Osteoblast (primary cell): Measurements from ENCODE around the genes ABCD4 and NPC2.

DNA sequence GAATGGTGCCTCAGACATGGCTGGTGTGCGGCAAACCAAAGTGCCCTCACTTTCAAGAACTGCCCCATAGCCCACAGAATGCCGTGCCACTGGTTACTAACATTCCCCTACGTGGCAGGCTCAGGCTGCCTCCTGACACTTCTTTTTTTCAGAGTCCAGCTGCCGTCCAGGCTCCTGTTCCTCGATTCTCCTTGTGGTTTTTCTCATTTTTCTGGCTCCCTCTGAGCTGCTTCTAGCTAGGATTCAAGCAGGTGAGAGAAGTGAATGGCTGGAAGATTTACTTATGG, 19.3 kb downstream of the ABCD4 start:
- CAGE, long polyA plus RNA, result no peak
- RRBS, result no CpG with 5 or more reads among the region's 5 CpGs

DNA sequence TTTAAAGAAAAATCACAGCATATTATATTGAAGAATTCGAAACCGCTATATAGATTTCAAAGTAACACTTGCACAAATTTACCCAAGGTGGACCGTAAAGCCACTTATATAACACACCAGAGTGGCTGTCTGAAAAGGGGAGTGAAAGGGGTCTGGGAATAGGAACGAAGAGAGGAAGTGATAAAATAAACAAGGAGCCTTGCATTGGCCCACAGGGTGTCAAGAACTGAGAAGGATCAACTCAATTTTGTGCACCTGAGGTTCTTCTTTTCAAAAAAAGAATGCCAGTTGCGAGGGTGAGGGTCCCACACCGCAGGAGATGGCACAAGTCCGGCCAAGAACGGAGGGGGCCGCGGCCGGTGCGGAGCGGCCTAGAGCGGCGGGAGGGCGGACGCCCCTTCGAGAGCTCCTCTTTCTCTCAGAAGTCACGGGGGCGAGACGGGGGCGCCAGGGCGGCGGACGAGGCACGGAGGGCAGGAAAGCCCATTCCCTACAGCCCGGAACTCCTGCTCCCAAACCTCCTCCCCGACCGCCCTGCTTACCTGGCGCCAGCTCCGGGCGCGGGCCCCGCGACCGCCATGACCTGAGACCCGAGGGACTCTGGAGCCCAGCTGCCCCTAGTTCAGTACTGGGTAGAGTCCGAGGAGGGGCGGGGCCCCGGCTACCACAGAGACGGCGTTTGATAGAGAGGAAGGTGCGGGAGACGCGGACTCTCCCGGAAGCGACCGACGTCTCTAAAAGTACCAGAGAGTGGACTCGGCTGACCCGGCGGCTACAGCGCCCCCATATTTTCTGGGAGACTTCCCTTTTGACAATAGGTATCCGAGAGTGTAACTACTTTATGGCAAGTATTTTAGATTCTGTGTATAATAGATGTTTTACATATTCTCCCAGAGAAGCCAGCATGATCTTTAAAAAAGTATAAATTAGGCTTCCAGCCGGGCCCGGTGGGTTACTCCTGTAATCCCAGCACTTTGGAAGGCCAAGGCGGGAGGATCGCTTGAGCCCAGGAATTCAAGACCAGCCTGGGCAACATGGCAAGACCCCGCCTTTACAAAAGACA, at the start of gene ABCD4:
Gene ABCD4 (minus strand): TSS at position 602 of the 1,063 bp plus-strand sequence.
- CAGE, long polyA plus RNA, result no peak
- RRBS, result 2% methylated on average over 19 of the region's 59 CpGs

DNA sequence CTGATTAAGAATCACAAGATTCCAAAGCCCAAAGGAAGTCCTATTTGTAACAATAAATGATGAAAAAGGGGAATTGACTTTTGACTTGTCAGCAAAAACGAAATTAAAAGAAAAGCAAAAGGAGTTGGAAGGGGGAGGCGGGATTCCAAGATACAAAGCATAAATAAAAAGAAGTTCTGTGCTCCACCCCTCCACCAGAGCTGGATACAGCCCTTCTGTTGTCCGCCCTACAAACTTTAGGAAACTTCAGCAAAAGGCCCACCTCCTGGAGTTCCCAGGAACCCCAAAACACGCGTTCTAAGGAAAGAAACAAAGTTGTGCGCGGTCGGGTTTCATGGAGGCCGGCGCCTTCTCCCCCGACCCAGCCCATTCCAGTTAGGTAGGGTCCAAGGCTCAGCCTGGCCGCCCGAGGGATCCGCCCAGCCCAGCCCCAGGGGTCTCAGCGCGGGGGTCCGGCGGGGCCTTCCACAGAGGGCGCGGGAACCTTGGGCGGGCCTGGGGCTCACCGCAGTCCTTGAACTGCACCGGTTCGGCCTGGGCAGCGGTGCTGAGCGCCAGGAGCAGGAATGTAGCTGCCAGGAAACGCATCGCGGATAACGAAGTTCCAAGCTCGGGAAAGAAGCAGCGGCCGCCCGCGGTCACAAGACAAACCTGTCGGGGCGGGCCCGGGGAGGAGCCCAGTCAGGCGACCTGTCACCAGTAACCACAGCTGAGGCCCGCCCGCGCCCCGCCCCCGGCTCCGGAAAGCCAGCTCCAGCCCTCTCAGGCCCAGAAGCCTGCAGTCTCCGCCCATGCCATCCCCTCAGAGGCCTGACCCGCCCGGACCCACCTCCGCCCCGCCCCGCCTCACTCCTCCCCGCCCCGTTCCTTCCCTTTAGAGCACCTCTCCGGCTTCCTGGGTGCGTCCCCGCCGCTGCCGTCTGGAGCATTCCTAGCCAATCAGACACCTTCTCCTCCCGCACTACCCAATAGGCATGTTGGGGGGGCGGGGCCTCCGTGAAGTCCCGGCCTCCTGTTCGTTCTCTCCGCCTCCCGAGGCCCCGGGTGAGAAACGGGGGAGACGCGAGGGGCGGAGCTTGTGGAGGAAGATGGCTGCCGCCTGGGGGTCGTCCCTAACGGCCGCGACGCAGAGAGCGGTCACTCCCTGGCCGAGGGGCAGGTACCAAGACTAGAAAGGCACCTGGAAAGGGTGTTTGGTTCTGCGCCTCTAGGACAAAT, at the start of gene NPC2:
Gene NPC2 (minus strand): TSS at position 619 of the 1,218 bp plus-strand sequence.
- CAGE, long polyA plus RNA, result start-site peak on the minus strand centred at position 646 of the sequence, 111 bp wide, 2,968 and 2,785 reads in 2 replicates; start-site peak on the plus strand centred at position 1,077 of the sequence, 10 bp wide, 76 and 52 reads in 2 replicates
- RRBS, result 1% methylated on average over 35 of the region's 79 CpGs

DNA sequence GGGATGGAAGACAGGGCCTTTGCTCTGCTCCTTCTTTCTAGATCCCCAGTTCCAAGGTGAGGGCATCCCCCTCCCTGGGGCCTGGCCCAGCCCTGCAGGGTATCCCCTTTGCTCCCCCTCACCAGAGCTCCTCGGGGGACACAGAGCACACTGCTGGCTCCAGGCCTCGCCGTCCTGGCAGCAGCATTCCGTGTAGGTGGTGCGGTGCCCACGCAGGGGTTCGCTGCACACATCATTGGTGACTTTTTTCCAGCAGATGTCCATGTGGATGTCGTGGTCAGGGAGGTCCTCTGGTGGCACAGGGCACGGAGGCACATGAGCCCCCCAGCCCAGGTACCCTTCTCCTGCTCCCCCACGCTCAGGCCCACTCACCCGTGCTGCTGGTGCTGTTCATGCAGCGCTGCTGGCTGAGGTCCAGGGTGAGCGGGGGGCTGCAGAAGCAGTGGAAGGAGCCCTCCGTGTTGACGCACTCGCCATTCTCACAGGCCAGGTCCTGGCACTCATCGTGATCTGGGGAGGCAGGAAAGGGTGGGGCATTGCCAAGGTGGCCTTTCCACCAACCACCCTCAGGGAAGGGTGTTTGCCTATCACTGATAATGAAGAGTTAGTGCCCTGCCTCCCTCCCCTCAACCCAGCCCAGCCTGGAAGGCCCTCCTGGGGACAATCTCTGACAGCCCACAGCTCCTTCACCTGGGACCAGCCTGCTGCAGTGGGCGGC, 9.7 kb downstream of the ISCA2 start:
- CAGE, long polyA plus RNA, result no peak
- RRBS, result no CpG with 5 or more reads among the region's 18 CpGs

DNA sequence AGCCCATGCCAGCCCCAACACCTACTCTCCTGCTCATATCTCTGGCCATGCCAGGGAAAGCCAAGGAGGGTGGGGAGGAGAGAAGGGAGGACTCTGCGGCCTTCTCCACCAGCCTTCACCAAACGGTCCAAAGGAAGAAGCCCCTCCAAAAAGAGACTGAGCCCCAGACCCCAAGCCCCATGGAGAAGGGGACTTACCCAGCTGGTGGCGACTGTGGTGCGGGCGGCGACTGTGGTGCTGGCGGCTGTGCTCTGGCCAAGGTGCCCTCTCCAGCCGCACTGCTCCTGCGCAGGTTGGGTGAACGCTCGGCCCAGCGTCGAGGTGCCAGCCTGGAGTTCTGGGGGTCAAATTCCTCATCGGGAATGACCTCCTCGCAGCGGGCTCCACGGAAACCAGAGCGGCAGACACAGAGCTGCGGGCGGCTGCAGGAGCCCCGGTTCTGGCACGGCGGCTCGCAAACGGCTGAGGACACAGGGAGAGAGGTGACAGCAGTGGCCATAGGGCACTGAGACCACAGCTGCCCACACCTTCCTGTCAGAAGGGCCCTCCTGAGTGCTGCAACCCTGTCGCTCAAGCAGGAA, 26.3 kb downstream of the LTBP2 start:
- CAGE, long polyA plus RNA, result no peak
- RRBS, result no CpG with 5 or more reads among the region's 26 CpGs

GRCh38 chr14:74616483-74617355, 4.7 kb upstream of the LTBP2 start:
- CAGE, long polyA plus RNA, result no peak
- RRBS, result no CpG with 5 or more reads among the region's 12 CpGs

- CAGE, long polyA plus RNA, result no peak
- RRBS, result no CpG with 5 or more reads among the region's 1 CpG
These were observed 48.7 kb downstream of the AREL1 start for GRCh38 chr14:74664244-74664443.

- CAGE, long polyA plus RNA, result no peak
These were observed 32.4 kb downstream of the PROX2 start for GRCh38 chr14:74843677-74843896.

GRCh38 chr14:74888593-74889357, 7.1 kb downstream of the DLST start:
- CAGE, long polyA plus RNA, result no peak
- RRBS, result no CpG with 5 or more reads among the region's 7 CpGs

DNA sequence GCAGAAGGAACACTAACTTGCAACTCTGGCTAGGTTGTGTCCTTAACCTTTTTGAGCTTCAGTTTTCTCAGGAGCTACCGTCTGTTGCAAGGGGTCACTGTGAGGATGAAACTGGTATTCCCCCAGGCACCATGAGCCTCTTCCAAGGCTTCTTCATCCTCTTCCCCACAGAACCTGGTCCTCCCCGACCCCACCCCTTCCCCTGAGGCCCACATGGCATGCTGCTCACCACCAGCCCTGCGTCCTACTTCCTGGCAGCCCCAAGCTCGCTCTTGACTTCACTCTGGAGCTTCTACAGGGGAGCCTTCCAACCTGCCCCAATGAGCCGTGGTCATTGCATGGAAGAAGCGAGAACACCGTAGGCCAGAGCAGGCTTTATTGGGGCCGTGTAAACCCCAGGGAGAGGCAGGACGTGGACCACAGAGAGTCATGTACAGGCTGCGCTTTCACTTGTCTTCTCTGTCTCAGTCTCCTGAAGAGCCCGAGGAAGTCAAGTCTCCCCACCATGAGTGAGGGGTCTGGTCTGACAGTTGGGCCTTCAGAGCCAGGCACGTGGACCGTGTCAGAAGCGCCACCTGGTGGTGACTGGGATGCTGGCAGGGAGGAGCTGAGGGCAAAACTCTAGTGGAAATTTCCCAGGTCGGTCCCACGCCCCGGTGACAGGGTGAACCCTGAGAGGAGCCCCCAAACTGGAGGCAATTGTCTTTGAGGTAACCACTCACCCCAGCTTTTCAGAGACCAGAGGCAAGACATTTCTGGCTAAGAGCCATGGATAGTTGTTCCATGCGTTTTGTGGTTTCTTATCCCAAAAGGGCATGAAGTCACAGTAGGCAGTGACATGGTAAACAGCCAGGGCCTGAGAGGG, 17.5 kb downstream of the RPS6KL1 start:
- CAGE, long polyA plus RNA, result no peak
- RRBS, result no CpG with 5 or more reads among the region's 18 CpGs

- CAGE, long polyA plus RNA, result no peak
- RRBS, result no CpG with 5 or more reads among the region's 25 CpGs
These were observed 13.1 kb downstream of the PGF start for GRCh38 chr14:74942097-74942896.

DNA sequence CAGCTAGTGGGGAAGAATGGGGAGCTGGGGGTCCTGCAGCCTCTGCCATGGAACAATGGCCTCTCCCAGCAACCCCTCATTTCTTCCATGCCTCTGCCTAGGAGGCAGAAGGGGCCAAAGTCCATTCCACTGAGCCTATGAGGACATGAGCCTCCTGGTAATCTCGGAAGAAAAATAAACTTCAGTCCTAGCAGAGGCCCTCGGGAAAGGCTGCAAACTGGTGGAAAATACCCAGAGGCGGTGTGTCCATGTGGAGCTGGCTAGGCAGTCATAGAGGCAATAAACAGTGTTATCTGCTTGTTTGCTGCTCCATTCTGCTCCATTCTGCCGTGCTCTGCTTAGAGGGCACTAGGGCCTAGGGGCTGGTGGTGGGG, 4.5 kb downstream of the PGF start:
- CAGE, long polyA plus RNA, result no peak
- RRBS, result no CpG with 5 or more reads among the region's 4 CpGs

DNA sequence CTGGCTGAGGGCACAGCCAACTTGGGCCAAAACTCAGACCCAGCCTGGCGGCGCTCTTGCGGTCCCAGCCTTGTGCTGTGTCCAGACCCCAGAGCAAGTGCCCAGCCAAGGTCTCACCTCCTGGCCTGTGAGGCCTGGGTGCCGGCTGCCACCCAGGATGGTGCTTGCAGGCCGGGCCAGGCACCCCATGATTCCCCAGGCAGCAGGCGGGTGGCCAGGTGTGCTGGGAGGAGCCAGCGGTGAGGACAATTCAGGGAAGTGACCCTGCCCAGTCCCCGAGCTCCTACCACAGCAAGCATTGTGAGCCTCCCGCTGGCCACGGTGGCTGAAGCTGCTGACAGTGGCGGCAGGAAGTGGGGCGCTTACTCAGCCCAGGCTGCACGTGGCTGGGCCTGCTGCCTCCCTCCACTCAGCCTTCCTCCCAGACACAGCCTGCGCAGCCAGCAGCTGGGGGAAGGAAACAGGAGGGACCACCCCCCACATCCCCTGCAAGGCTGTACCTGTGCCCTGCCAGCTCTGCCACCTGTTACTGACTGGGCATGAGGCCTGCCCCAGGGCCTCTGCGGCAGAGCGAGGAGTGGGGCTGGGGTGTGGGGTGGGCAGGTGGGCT, 17.8 kb upstream of the PGF start:
- CAGE, long polyA plus RNA, result no peak
- RRBS, result no CpG with 5 or more reads among the region's 16 CpGs

DNA sequence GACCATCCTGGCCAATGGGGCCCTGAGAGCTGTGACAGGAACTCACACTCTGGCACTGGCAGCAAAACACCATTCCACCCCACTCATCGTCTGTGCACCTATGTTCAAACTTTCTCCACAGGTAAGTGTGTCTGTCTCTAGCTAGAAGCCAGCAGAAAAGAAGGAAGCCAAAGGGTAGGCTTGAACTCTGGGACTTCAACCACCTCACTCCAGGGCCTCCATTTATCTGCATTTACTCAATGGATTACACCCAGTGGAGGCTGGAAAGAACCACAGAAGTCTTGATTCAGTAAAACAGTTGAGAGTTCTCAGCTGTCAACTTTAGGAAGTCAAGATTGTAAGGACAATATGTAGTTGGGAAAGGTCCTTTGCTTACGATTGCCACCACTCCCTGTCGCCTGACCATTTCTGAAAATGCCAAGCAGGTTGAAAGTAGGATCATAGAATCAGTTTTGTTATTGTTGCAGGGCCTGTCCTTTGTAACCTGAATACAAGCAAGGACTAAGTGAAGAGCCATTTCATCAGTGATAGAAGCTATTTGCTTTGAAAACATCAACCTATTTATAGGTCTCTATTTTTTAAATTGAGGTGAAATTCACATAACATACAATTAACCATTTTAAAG, 4.0 kb downstream of the EIF2B2 start:
- CAGE, long polyA plus RNA, result no peak
- RRBS, result no CpG with 5 or more reads among the region's 3 CpGs

GRCh38 chr14:75025018-75026183, 22.7 kb downstream of the EIF2B2 start:
- CAGE, long polyA plus RNA, result no peak
- RRBS, result no CpG with 5 or more reads among the region's 8 CpGs

DNA sequence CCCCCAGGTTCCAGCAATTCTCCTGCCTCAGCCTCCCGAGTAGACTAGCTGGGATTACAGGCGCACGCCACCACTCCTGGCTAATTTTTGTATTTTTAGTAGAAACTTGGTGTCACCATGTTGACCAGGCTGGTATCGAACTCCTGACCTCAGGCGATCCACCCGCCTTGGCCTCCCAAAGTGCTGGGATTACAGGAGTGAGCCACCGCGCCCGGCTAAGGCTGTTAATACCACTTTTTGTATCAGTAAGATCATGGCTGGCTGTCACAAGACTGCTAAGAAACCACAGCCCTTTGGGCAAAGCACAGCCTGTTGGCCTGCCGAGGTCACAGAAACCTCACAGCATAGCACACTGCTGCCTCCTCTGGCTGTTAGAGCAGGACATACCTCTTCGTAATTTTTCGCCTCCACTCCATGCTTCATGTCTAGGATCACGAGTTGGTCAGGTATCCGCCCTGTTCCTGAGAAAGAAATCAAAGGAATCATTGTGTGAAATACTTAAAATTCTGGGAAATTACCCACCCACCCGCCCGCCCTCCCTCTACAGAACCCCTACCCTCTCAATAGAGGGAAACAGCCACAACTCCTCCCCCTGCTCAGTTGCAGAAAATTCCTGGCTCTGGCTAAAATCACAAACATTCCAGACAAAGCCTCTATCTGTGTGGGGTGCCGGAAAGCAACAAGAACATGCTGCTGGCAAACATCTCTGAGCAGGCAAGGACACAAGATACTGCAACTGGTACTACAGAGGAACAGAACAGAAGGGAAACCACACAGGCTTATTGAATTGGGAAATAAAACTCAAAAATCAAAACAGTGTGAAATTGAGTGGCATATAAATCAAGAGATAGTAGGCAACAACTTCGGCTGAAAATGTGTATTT, 20.7 kb upstream of the NEK9 start:
- CAGE, long polyA plus RNA, result no peak
- RRBS, result no CpG with 5 or more reads among the region's 18 CpGs

- CAGE, long polyA plus RNA, result no peak
- RRBS, result no CpG with 5 or more reads among the region's 13 CpGs
These were observed 45.6 kb upstream of the TMED10 start for GRCh38 chr14:75221786-75222639.

GRCh38 chr14:75277183-75277987, 1.2 kb upstream of the FOS start:
- CAGE, long polyA plus RNA, result no peak
- RRBS, result 2% methylated on average over 22 of the region's 63 CpGs

DNA sequence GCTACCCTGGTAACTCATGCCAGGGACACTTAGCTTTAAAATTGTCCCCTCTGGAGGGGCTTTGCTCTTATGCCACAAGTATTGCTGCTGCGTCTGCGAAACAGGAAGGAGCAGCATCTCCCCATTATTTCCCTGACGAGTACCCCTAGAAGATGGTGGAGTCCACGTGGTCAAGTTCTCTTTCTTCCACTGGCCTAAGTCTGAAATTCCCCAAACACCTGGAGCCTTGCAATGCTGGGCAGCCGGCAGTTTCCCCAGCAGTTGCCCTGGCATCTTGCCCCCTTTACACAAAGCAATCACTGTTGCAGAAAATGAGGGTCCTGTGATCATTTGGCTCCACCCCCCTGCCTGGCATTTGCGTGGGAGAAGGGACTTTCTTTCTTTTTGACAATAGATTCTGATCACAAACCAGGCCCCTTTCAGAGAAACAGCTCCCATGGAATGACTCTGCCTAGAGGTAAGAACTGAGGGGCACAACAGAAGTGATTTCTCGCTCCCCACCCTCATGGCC, 56.9 kb downstream of the FOS start:
- CAGE, long polyA plus RNA, result no peak
- RRBS, result no CpG with 5 or more reads among the region's 7 CpGs

- CAGE, long polyA plus RNA, result no peak
- RRBS, result no CpG with 5 or more reads among the region's 18 CpGs
These were observed 1.2 kb upstream of the JDP2 start for GRCh38 chr14:75426338-75427364.